Measurements from ENCODE around the genes GLRA2 and VEGFD.

- PRO-cap: no peak
These were observed at the start of gene GLRA2 for GRCh38 chrX:14529193-14530104. TSS of gene GLRA2 (plus strand) at chrX:14529536.

- PRO-cap: no peak
These were observed 7.7 kb upstream of the ASB9 start for GRCh38 chrX:15277483-15278118.

DNA sequence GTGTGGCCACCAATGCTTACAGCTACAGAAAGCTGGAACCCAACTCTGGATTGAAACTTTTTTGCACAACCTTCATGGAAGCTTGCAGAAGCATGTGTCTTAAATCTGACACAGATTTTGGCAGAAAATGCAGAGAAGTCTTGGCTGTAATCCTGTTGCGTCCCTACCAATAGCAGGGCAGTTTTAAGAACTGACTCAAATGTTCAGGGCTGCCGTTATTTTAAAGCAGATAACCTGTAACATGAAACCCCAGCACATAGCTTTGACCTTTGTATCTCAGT is at the start of gene VEGFD:
VEGFD (minus strand) TSS at position 101 of the 281 bp plus-strand sequence.
- PRO-cap: no peak

DNA sequence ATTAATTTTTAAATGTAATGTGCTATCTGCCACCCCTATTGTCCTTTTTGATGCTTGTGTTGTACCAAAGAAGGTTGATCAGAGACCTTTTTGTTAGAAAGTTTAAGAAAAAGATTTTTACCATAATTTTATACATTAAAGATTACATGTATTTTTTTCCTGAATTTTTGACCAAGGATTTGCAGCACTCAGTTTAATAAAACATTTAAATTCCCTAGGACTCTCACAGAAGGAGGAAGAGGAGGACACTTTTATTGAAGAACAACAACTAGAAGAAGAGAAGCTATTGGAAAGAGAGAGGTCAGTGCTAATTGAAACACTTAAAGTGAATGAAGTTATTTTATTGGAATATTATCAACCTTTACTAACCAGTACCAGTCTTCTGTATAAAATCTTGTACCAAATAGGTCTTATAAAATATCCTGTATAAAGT is 9.4 kb downstream of the ZRSR2 start:
- PRO-cap: no peak

- PRO-cap: unidirectional peak, minus-strand start at chrX:15873552
These were observed 18.7 kb upstream of the AP1S2 start for GRCh38 chrX:15873317-15873752.

GRCh38 chrX:15911534-15911984 is 56.9 kb upstream of the AP1S2 start:
- PRO-cap: no peak

GRCh38 chrX:15956669-15957147 is 102.1 kb upstream of the AP1S2 start:
- PRO-cap: no peak

- PRO-cap: bidirectional peak, plus-strand start at chrX:16786483, minus-strand start at chrX:16786172
These were observed 319 bp upstream of the TXLNG start for GRCh38 chrX:16785921-16786372.

DNA sequence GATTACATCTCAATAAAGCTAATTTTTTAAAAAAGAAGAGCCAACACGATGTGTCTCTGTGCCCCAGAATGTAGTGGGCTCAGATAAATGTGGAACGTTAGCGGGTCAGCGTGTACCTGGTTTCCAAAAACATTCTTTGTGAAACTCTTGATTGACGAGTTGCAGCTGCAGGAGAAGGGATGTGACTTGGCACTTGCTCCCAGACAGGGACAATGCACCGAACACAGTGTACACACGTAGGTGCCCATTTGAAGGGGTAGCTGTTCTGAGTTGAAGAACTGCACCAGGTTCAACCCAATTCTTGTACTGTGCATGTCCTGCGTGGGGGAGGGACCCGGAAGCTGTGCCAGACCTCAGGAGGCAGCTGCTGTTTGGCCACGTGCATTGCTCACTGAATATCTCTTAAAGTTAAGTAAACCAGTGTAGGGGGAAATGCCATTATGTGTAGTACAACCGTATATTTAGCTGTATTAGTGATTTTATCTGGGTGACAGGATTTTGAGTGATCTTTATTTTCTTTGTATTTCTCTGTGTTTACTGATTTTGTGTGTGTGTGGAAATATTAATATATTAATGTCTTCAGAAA is 12.0 kb upstream of the RBBP7 start:
- PRO-cap: no peak

GRCh38 chrX:17173311-17173529 is 201.8 kb upstream of the NHS start:
- PRO-cap: unidirectional peak, minus-strand start at chrX:17173363

DNA sequence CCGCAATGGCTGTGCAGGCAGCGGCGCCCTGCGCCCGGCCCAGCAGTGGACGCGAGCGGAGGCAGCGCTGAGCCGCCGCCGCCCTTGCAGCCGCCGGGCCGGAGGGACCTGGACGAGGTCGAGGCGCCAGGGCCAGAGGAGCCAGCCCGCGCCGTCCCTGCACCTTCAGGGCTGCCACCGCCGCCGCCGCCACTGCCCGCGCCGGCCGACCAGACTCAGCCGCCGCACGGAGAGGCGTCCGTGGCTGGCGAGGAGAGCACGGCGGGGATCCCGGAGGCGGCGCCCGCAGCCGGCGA is 733 bp downstream of the NHS start:
- PRO-cap: no peak

- PRO-cap: no peak
These were observed 178.5 kb downstream of the NHS start for GRCh38 chrX:17553444-17553892.

GRCh38 chrX:17632948-17633306 is 104.4 kb upstream of the SCML1 start:
- PRO-cap: no peak

DNA sequence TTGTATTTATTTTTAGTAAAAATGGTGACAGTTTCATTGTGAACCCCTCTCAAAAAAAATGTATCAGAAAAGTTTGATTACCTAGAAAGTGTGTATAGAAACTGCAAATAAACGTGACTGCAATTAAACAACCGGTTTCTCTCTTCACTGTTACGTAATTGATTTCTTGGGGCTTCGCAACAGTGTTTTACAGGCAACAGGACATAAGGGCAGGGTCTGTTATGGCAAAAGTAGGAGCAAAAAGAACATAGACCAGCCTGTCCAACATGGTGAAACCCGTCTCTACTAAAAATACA is 1.5 kb upstream of the SCML1 start:
- PRO-cap: no peak

- PRO-cap: no peak
These were observed 165.0 kb upstream of the RAI2 start for GRCh38 chrX:18026014-18026629.

DNA sequence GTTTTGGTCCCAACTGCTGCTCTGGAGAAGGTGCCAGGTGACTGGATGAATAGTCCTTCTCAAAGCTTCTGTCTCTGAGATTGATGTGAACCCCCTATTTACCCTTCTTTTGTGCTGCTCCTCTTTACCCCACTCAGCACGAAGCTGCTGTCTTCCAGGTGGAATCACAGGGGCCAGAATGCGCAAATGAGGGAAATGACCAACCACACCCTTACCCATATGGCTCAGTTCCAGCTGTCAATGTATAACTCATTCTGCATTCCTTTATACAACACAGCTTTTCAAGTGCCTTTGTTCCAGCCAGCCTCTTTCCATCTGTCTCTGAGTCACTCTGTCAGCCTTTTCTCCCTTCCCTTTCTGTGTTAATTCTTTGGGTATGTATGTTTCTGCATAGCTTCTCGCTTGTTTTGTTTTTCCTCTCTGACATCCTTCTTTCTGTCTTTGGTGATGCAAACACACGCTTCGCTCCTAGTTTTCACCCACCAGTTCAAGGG is 54.6 kb downstream of the RS1 start:
- PRO-cap: no peak

GRCh38 chrX:18674400-18674819 is 2.5 kb upstream of the RS1 start:
- PRO-cap: unidirectional peak, minus-strand start at chrX:18674679

DNA sequence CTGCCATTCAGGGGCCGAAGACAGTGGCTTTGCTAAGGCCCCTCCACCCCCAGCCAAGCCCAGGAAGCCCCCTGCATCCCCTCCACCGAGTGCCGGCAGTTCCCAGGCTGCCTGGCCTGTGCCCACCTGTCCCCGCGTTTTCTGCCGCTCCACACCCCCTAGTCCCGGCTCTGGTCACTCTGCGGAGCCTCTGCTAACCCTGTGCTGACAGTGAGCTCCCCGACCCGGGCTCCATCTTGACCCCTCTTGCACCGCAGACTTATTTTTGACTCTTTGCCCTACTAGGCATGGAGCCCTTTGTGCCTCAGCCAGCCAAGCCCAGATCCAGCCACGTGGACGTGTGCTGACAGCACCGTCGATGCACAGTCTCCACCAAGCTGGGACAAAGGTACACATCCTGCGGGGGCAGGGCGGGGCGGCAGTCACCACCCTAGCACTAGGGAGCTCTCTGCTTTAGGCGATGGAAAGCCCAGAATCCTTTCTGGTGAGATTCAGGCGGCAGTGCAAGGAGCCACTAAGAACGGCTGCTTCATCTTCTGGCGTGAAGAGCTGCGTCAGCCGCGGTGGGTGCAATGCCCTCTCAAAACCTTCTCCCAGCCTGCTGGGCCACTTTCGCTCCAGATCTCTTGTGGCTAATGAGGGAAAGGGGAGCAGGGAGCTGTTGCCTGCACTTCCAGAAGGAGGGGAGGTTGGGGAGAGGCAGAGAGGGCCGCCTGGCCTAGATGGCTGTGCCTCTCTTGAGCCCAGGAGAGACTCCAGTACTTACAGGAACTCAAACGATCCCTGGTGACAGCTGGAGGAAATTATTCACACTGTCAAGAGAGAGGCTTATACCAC is 96.5 kb downstream of the PHKA2 start:
- PRO-cap: no peak

GRCh38 chrX:19122810-19123362 is 618 bp upstream of the ADGRG2 start:
- PRO-cap: no peak

- PRO-cap: no peak
These were observed 20.5 kb upstream of the ADGRG2 start for GRCh38 chrX:19142825-19143187.